Placental pericyte (primary cell): ENCODE measurements around a stretch of chr2.

DNA sequence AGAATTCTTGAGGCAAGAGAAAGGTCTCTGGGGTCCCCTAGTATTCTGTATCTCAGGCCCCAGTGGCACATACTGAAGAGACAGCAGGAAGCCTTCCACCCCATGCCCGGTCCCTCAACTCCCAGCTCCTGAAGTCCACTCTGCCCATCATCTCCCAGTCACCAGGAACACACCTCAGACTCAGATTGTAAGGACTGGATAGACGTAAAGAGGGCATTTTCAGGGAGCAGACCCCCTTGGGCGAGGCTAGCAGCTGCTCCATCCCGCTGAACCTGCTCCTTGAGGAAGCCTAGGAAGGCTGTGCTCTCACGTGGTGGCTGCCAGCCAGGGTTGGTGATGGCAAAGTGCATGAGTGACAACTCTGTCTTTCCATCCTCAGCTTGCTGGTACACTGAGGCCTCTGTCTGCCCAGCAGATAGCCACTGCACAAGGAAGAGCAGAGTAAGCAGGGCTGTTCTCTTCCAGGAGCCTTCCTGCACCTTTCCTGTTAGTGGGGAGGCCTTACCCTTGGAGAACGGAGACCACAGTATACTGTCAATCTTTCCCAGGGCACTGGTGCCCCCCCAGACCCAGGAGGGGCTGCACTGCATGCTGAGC, 3.8 kb upstream of the ABCB6 start:
- CAGE, long polyA plus RNA = no peak

- CAGE, long polyA plus RNA = no peak
Observed at GRCh38 chr2:219244905-219245287, 348 bp downstream of the GLB1L start.

DNA sequence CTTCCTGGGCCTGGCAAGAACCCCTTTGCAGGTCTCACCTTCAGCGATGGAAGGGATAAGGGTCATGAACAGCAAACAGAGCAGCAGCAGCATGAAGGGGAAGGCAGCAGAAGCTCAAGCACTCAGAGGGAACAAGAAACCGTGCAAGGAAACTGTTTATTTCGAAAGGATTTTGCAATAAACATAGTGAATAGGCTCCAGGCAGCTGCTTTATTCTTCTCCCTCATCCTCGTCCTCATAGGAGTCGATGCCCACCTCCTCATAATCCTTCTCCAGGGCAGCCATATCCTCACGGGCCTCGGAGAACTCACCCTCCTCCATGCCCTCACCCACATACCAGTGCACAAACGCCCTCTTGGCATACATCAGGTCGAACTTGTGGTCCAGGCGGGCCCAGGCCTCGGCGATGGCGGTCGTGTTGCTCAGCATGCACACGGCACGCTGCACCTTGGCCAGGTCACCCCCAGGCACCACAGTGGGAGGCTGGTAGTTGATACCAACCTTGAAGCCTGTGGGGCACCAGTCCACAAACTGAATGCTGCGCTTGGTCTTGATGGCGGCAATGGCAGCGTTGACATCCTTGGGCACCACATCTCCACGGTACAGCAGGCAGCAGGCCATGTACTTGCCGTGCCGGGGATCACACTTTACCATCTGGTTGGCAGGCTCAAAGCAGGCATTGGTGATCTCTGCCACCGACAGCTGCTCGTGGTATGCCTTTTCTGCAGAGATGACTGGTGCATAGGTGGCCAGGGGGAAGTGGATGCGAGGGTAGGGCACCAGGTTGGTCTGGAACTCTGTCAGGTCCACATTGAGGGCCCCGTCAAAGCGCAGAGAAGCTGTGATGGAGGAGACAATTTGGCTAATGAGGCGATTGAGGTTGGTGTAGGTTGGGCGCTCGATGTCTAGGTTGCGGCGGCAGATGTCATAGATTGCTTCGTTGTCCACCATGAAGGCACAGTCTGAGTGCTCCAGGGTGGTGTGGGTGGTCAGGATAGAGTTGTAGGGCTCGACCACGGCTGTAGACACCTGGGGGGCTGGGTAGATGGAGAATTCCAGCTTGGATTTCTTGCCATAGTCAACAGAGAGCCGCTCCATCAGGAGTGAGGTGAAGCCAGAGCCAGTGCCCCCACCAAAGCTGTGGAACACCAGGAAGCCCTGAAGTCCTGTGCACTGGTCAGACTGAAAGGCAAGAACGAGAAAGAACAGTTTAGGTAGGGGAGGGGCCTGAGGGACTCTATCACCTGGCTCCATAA, 2.5 kb upstream of the TUBA4B start:
- CAGE, long polyA plus RNA = no peak

GRCh38 chr2:219435756-219436058, 1.1 kb downstream of the SPEG start:
- CAGE, long polyA plus RNA = no peak

DNA sequence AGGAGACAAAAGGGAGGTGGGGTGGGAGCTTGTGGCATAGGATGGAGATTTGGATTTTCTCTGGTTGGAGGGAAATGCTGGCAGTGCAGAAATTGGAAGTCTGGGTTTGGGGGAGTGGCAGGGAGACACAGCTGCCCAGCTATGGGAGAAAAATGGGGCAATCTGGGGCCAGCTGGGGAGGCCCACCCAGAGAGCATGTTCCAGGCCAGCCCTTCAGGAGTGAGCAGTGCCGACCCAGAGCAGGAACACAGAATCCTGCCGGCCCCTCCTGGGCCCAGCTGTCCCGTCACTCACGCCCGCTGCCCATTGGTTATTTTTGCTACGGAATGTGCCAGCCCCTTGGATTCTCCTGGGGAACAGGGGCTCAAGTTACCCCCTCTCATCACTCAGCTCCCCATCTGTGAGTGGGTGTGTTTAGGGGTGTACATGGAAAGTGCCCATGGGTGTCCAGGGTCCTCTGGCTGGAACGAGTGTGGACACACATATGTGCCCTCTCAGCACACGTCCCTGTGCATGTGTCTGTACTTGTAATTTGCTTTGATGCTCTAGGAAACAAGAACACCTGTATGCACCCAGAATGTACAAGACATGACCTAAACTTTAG, 4.9 kb downstream of the SPEG start:
- CAGE, long polyA plus RNA = no peak

DNA sequence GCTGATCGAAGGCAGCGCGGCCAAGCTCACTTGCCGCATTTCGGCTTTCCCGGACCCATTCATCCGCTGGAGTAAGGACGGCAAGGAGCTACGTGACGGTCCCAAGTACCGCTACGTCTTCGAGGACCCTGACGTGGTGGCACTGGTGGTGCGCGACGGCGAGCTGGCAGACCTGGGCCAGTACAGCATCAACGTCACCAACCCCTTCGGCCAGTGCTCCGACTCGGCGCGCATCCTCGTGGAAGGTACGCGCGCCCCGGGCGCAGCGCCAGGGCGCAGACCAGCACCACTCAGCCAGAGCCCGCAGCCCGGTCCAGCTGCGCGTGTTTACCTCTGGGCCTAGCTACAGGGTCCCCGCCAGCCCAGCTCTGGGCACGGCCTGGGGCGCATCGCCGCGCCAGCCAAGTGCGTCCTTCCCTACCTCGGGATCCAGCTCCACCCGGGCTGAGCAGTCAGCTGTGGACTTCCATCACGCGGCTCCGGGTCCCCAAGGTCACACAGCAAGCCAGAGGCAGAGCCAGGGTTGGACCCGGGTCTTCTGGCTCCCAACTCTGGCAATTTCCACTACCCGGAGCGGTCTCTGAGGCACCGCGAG, 1.0 kb downstream of the SPEGNB start:
- CAGE, long polyA plus RNA = no peak

DNA sequence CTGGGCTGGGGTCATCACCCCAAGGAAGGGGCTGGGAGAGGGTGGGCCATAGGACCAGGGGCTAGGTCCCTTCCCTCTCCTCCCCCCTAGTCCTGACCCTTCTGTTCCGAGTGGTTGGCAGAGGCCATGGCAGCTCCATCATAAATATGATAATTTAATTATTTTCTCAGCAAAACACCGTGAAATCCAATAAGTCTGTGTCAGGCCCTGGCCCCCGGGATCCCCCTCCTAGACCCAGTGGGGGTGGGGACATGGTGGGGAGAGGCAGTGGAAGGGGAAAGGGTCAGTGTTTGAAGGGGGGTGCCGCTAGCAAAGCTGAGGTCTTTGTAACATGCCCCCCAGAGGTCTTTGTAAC, 6.1 kb upstream of the ASIC4 start:
- CAGE, long polyA plus RNA = no peak

DNA sequence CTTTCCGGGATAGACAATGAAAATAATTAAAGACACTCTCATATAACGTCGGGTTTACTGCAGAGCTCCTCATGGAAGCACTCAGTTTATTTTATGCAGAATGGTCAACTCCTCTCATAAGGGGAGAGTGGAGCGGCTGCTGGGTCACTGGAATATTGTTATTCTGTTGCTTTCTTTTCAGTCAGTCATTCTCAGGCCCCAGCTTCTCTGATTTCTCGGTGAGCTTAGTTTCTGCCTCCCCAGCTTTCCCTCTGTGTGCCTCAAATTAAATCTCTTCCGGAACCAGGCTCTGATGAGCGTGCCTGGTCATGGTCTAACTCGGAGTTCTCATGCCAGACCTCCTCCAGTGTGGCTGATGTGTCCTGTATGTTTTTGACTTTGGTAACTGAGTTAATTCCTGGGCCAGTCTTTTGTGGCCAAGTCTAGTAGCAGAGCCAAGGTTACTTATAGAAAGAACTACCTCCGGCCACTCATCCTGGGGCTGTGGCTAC, 5.0 kb upstream of the STK11IP start:
- CAGE, long polyA plus RNA = no peak

GRCh38 chr2:219595272-219595769, 2.3 kb upstream of the STK11IP start:
- CAGE, long polyA plus RNA = no peak

DNA sequence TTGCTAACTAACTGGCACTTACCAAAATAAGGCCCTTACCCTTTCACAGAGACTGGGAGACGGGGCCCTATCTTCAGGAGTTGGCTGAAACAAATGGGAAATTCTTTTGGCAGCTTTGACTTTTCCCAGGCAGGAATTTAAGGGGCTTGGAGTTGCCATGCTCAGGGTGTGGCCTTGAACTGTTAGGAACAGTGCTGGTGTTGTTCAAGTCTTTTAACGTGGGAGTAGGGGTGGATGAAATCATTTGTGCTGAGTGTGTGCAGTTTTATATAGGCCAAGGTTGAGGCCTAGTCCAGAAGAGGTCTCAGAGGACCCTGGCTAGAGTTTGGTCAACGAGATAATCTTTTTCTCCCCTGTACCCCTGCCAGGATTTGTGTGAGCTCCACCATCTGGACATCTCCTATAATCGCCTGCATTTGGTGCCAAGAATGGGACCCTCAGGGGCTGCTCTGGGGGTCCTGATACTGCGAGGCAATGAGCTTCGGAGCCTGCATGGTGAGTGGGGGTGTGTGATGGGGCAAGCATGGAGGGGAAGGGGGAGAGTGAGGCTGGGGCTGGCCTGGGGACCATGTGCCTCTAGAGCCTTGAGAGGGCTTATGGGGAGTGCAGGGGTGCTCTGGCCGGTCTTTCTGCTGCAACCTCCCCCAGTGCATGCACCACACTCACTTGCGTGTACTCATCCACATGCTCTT, 7.7 kb downstream of the STK11IP start:
- CAGE, long polyA plus RNA = no peak

DNA sequence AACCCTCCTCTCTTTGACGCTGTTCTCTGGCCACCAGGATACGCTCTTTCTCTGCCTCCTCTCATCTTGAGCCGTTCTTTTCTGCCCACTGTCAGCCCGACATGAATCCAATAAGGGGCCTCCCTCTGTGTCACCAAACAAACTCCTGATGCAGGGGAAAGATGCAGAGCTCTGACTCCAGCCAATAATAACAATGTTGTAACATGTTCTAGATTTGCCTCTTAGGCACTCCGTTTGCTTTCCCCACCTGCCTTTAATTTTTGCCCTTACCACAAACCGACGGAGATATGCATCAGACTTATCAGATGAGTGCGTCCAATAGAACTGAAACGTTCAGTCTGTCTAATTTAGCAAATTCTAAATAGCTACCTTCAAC, 449.4 kb downstream of the SLC4A3 start:
- CAGE, long polyA plus RNA = no peak

GRCh38 chr2:221203254-221203577, 368.9 kb downstream of the EPHA4 start:
- CAGE, long polyA plus RNA = no peak

DNA sequence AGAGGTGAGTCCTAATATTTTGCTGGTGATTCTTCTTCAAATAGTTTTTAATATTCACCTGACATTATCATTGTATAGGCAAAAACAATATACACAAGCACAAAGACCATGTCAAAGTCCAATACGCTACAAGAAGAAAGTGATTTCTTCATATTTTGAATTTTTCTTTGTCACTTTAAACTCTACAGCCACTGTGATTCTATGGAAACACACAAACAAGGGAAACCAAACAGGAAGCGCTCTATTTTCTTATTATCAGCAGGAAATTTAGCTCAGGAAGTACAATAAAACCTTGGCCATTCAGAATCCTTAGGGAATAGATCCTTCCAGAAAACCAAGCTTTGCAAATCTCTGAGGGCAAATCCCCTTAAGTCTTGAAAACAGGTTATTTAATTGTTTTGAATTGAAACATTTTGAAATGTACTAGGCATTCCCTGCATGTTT, 336.2 kb downstream of the EPHA4 start:
- CAGE, long polyA plus RNA = no peak

DNA sequence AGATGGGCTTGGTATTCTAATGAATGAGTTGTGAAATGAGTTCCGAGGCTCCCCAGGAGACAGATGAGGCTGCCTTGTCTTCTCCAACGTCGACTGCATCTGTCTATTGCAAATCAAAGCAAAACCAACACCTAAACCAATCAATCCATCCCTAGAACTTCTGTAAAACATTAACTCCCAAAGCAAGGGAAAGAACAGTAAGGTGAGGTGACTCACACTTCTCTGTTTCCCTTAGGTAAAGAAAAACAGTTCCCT, 249.4 kb downstream of the EPHA4 start:
- CAGE, long polyA plus RNA = no peak

DNA sequence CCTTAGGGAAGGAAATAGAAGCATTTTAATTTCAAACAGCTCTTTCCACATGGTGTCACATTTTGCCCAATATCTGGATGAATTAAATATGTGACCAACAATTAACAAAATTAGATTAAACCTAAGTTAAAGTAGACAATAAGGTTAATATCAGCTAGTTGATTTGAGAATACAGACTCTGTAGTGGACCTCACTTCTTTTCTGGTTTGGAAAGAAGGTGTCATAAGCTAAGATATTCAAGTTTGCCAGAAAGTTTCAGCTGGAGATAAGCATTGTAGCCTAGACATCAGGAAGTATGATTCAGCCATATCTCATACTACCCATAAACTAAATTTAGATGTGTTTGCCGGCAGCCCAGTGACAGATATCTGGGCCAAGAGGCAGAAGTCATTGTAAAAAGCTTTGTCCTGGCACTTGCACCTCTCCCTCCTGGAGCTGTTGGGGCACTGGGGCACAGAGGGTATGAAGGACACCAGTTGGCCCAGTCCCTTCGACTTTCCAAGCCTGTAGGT, 128.1 kb downstream of the EPHA4 start:
- CAGE, long polyA plus RNA = no peak

- CAGE, long polyA plus RNA = no peak
Observed at GRCh38 chr2:221573443-221574446, 1.6 kb upstream of the EPHA4 start.

DNA sequence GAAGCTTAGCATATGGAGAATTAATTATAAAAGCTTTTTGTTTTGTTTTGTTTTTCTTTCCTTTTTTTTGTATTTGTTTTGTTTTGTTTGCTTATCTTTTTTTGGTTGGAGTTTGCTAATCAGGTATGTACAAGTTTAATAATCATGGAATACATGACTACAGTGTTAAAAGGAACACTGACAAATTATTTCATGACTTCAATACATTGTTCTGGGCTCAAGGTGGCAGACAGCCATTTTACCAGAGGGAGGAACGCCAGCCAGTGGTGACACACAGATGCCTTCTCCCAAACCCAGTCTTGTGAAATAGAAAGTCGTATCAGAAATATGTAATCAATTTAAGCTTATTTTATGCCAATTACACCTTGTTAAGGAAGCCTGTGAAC, 263.9 kb upstream of the EPHA4 start:
- CAGE, long polyA plus RNA = no peak

GRCh38 chr2:222555029-222555773, 100.7 kb downstream of the FARSB start:
- CAGE, long polyA plus RNA = no peak

DNA sequence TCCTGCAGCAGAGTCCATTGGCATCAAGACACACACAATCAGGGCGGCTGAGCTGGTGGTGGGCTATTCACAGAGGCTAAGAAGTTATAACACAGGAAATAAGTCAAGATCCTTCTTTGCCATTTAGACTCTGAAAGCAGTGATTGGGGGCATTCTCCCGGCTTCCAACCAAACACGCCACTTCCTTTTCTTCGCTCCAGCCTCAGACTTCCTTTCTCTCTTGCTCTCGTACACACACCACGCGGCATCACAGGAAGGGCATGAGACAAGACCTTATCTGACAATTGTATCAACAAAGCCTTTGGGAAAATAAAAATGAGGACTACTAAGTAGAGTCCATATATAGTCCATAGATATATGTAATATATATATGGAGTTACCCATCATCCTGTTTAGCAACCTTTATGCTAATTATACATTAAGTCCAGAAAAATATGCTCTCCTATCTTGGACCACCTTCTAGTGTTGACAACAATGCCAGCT, 72.1 kb downstream of the MOGAT1 start:
- CAGE, long polyA plus RNA = no peak

DNA sequence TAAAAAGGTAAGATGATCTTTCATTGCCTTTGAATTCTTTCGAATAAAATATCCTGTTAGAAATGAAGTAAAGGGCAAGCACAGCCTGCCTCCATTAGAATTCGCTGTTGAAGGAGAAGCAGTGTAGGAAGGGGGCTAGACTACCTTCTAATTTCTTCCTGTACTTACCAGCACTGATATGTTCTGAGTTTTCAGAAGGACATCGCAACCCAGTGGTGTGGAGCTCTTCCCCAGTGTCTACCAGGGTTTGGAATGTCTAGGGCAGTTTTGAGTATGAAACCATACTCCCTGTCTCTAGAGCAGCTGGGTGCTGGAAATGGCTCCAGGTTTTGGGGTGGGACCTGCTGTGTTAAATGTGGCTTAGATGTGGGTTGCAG, 48.3 kb downstream of the ACSL3 start:
- CAGE, long polyA plus RNA = no peak